Duodenum (tissue), 1 donor: ENCODE measurements around the genes CSTA, HSPBAP1 and SLC49A4.

DNA sequence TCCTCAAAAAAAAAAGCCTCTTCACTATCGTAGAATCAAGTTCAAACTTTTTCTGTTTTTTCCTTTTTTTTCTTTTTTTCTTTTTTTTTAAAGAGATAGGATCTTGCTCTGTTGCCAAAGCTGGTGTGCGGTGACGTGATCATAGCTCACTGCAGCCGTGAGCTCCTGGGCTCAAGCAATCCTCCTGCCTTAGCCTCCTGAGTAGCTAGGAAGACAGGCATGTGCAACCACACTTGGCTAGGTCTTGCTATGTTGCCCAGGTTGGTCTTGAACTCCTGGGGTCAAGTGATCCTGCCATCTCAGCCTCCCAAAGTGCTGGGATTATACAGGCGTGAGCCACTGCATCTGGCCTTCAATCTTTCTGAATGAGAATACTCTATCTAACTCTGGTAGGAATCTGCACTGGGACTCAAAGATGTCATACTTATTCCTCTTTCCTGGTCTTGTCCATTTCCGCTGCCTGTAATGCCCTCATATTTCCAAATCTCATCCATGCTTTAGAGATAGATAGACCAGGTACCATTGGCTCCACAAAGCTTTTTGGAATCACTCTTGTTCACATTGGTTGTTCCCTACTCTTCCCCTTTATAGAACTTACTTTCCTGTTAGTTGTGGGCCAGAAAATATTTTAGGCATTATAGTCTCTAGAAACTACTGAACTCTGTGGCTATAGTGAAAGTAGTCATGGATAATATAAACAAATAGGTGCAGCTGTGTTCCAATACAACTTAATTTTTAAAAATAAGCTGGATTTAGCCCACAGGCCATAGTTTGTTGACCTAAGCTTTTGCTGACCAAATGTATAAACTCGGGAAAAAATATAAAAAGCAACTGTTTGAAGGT, 13.7 kb downstream of the IQCB1 start:
- PRO-cap: no peak

DNA sequence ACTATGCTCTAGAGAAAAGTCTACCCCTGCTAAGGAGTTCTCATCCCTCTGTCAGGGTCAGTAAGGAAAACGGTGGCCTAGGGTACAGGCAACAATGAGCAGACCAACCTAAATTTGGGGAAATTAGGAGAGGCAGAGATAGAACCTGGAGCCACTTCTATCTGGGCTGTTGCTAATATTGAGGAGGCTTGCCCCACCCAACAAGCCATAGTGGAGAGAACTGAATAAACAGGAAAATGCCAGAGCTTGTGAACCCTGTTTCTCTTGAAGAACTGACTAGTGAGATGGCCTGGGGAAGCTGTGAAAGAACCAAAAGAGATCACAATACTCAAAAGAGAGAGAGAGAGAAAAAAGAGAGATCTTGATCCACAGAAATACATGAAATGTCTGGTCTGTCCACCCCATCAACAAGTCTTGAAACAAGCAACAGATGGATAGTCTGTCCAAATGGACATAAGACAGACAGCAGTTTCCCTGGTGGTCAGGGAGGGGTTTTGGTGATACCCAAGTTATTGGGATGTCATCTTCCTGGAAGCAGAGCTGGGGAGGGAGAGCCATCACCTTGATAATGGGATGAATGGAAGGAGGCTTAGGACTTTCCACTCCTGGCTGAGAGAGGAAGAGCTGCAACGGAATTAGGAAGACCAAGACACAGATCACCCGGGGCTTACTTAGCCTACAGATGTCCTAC, 63.3 kb upstream of the CASR start:
- PRO-cap: no peak

- PRO-cap: no peak
Measured at GRCh38 chr3:122324734-122325399, at the start of gene CSTA. TSS of gene CSTA (plus strand) at chr3:122325248.

GRCh38 chr3:122496289-122496877, 18.4 kb downstream of the KPNA1 start:
- PRO-cap: no peak

DNA sequence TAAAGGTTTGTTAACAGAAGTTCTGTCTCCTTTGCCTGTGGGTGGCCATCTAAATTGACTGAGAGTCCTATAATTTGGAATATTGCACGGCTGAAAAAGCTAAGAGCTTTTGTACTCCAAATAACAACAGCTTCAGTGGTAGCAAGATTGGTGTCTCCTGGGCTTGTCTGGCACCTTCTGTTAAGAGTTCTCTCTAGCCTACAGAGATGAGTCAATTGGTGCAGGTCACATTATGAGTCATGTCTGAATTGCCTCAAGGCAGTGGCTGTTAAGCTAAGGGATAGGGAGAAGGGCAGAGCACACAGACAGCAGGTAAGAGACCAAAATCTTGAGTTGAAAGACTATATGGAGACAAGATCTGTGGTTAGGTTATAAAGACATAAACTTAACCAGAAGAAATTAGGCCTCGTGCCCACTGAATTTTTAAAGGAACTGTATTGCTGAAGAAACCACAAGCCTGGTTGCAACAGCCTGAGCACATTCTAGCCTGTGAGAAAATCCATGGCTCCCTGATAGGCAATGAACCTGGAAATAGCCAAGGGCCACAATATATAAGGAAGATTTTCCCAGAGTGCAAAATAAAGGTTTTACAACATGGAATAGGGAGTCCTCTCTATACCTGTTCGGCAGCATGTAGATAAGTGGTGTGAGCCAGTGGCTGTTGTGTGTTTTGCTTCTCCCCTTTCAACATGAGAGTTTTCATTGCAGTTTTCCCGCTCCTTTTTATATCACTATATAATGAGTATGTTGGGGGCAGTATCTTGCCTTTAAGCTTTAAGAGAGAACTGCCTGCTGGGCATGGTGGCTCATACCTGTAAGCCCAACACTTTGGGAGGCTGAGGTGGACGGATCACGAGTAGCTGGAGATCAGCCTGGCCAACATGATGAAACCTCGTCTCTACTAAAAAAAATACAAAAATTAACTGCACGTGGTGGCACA, 19.3 kb upstream of the KPNA1 start:
- PRO-cap: no peak

DNA sequence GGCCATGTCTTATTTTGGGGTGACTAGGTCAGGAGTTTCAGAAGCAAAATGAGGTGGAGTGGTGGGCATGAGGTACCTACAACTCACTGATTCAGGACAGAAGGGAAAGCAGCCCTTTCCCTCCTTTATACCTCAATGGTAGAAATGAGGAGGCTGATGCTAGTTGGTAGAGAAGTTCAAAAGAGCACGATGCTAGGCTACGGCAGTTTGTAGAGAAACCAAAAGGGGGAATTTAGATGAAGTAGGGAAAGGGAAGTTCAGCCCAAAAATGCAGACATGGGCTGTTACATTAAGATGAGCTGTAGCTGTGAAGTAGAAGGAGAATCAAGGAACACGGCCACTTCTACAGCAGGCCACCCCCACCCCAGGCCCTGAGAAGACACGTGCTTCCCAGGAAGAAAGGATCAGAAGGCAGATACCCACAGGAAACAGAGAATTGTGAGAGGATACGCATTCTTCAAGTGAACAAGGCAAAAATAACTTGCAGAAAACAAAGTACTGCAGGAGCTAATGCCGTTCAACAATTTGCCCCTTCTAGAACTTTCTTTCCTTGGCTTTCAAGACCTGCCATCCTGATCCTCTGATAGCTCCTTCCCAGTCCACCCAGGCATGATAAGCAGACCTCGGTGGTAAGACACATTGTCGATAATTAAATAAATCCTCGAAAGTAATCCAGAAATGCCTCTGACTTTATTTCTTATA, 2.1 kb upstream of the PARP14 start:
- PRO-cap: no peak

DNA sequence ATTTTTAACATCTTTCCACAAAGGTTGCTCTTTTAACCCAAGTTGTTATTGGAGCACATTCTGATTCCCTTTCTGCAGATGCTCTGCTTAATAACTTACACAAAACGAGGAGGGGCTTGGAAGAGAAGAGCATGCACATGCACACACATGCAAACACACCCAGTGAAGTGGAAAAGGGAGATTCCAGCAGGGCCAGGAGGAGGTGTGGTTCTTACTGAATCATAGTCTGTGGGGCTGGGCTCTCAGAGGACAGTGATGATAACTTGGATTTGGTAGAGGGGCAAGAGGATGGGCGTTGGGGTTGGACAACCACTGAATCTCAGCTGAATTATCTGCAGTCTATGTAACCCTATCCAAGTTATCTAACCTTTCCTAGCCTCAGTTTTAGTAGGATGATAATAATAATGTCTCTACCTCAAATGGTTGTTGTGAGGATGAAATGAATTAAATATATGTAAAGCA, 17.7 kb downstream of the PARP14 start:
- PRO-cap: no peak

GRCh38 chr3:122727852-122728119, 47.1 kb downstream of the PARP14 start:
- PRO-cap: no peak

DNA sequence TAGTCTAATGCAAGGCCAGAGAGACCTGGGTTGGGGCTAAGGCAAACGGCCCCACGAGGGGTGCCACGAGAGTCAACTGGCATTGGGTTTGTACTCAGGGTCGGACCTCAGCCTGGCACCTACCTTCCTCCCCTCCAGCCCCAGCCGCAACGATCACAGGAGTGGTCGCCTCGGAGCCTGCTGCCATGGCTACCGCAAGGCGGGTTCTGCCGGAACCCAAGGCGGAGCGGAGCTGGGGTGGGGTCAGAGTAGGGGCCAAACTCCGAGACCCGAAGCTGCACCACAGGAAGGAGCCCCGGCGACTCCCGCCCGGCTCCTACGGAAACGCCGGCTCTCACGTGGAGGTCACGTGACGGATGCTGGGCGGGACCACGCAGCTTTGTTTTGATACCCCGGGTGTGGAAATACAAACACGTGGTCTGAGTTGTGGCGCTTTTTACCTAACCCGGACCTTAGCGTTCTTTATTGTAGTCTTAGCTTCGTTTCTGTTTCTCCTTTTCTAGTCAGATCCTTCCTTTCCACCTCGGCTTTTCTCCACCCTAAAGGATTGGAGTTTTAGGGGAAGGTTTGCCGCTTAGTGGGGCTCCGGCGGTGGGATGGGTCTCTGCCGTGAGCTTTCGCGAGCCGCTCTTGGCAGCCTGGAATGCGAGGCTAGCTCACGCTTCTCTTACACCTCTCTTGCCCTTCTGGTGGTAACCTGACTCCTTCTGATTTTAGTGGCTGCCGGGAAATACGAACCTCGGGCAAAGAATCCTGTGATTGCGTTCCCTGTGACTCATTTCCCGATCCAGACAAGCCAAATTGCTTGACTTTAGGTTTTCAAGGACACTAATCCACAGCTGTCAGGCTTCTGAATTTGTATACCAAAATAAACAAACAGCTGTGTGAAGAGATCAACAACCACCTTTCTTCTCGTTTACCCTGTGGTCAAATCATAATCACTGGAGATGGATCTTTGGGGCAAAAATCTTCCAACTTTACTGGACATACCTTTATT, at the start of gene HSPBAP1:
Gene HSPBAP1 (minus strand): TSS at position 338 of the 997 bp plus-strand sequence.
- PRO-cap: bidirectional peak, plus-strand start at position 415 of the sequence, minus-strand start at position 318 of the sequence; bidirectional peak, plus-strand start at position 779 of the sequence, minus-strand start at position 645 of the sequence

DNA sequence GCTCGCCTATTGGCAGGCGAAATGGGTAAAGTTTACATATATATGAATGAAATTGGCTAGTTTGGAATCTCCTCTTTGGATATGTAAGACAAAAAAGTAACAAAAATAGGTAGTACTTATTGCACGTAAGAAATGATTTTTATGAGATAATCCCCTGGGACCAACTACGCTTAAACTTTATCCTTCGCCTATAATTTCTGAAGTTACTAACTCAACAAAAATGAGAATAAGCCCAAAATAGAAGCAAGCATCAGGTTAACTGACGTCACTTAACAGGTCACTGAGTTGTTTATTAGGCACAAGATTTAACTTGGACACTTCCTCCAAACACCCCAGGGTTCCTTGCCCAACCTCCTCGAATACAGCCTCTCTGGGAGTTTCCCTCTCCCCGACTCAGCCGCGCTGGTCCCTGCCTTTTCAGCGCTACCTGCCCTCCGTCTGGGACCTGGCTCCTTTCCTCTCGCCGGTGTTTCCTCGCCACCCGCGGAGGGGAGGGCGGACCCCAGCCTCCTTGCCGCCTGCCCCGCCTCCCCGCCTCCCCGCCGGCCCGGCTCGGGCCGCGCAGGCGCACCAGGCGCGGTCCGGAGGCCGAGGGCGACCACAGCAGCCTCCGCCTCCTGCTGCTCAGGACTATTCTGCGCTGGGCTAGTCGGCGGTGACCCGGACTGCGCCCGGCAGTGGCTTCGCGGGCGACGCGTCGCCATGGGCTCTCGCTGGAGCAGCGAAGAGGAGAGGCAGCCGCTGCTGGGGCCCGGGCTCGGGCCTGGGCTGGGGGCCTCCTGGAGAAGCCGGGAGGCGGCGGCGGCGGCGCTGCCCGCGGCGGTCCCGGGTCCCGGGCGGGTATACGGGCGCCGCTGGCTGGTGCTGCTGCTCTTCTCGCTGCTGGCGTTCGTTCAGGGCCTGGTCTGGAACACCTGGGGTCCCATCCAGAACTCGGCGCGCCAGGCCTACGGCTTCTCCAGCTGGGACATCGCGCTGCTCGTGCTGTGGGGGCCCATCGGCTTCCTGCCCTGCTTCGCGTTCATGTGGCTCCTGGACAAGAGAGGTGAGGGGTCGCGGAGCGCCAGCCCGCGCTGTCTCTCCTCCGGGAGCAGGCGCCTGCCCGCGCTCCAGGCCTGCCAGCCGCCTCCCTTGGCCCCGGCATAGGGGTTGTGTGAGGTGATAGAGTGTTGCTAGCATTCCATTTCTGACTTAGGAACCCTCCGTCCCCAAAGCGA, at the start of gene SLC49A4:
Gene SLC49A4 (plus strand): TSS at position 579 of the 1,217 bp plus-strand sequence.
- PRO-cap: bidirectional peak, plus-strand start at position 580 of the sequence, minus-strand start at position 468 of the sequence; unidirectional peak, minus-strand start at position 1,106 of the sequence

- PRO-cap: no peak
Measured at GRCh38 chr3:123053090-123053674, 13.6 kb upstream of the PDIA5 start.

DNA sequence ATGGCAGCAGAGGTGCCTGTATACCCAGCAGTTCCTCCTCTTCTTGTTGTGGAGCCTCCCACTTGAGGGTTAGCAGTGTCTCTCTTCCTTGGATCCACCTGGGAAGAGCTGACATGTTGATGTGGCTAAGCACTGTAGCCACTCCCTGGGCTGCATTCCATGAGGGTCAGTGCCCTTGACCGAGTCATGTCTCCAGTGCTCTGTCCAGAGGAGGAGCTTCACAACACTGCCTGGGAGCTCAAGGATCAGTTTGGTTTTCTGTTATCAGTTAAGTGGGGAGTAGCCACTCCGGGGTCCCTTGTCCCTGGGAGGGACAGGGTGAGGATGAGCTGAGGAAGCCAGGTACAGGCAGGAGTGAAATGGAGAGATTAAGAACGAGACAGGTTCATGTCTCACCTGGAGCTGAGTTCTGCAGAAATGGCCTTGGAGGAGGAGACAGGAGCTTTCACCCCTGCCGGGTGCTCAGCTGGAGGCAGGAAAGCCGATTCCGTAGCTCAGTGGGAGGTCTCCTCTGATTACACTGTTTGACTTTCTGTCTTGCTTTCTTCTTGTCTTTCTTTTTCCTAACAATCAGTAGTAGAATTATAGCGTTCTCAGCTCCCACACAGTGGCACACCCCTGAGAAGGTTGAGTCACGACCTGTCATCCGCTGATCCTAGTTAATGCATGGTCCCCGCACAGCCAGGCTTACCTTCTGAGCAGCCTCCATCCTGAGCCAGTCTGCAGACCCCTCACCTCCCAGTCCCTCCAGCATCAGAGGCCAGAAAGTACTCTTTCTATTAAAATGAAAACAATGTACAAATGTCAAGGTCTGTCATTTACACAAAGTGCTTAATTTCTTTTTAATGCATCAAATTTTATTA, 57.8 kb upstream of the SEC22A start:
- PRO-cap: no peak

- PRO-cap: no peak
Measured at GRCh38 chr3:123284231-123284631, 82.5 kb downstream of the SEC22A start.

- PRO-cap: no peak
Measured at GRCh38 chr3:123386493-123387153, 62.3 kb downstream of the ADCY5 start.

GRCh38 chr3:123409611-123410392, 39.1 kb downstream of the ADCY5 start:
- PRO-cap: bidirectional peak, plus-strand start at chr3:123409930, minus-strand start at chr3:123409766

- PRO-cap: bidirectional peak, plus-strand start at chr3:123448219, minus-strand start at chr3:123448049
Measured at GRCh38 chr3:123447324-123448446, 1.2 kb downstream of the ADCY5 start.

DNA sequence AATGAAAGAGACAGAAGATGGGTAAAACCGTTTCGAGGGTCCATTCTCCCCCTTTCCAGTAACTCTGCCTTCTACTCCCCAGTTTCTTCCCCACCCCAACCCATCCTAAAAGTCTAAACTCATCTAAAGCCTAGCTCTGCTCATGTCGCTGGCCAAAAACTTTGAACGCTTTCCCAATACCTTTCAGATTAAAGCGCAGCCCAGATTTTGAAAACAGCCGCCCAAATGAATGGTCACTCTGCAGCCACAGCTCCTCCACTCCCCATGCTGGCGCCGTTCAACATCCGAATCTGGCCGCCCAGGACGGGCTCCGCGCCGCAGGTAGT, 668 bp downstream of the HACD2 start:
- PRO-cap: no peak

DNA sequence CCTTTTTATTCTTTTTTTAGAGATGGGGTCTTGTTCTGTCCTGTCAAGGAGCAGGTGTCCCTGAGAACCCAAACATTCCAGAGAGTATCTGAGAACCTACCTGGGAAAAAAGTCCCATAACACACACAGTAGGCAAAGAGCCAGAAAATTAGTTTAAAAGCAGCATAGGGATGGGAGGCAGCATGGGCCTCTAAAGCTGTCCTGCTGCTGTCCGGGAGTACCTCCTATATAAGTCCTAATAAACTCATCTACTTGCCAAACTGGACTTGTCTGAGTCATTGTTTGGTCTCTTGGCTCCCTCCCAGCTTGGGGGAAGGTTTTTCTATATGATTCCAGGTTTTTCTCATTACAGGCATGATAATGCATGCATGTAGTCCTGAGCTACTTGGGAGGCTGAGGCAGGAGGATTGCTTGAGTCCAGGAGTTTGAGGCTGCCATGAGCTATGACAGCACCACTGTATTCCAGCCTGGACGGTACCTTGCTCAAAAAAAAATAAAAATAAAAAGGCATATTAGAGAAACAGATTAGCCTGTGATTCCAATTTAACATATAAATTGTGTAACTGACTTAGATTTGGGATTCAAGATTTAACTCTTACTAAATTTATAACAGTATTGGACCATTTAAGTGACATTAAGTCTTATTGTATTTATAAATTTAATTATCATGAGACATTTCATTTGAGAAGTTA, 17.6 kb upstream of the HACD2 start:
- PRO-cap: no peak

DNA sequence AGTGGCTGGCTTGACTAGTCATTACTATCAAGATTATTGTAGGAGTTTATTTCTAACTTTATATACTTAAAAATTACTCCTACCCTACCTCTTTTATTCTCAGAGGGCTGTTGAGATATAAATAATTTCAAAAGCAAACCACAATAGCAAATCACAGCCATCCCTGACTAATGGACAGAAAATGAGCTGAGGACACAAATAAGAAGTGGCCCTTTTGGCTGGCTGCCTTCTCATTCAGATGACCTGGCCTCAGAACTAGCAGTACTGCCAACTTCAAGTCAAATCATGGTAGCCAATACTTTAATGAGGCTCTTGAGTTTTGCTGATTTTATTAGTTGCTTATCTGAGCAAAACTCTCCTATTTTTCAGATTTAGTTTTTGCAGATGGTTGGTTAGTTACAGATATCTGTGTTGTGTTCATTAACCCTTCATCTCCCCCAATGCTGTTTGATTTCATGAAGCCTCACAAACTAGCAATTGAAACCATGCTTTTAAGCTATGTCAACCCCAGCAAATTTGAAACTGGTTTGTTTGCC, 73.3 kb upstream of the HACD2 start:
- PRO-cap: no peak

GRCh38 chr3:123688006-123689038, 103.5 kb upstream of the HACD2 start:
- PRO-cap: no peak